Endodermal cell (in vitro differentiated cells): ENCODE results near the genes RHEX and EIF2D.

- PRO-cap: bidirectional peak, plus-strand start at chr1:205456965, minus-strand start at chr1:205456837; bidirectional peak, plus-strand start at chr1:205457039, minus-strand start at chr1:205457092; bidirectional peak, plus-strand start at chr1:205457620, minus-strand start at chr1:205457382
These were observed 1.3 kb upstream of the BLACAT1 start for GRCh38 chr1:205456733-205457947.

DNA sequence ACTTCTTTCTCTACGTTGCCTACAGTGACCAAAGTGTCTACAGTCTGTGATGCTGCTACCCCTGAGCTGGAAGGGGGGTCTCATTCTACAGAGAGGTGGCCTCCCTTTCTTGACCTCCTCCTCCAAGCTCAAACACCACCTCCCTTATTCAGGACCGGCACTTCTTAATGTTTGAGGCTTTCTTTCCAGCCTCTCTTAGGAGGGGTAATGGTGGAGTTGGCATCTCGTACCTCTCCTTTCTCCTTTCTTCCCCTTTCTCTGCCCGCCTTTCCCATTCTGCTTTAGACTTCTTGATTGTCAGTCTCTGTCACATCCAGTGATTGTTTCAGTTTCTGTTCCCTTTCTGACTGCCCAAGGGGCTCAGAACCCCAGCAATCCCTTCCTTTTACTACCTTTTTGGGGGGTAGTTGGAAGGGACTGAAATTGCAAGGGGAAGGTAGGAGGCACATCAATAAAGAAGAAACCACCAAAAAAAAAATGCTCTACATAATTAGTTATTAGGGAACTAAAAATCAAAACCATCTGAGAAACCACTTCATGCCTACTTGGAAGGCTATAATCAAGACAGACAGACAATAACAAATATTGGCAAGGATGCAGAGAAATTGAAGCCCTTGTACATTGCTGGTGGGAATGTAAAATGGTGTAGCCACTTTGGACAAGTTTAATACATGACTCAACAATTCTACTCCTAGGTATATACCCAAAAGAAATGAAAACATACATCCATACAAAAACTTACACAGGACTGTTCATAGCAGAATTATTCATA is 5.5 kb downstream of the ELK4 start:
- PRO-cap: no peak

DNA sequence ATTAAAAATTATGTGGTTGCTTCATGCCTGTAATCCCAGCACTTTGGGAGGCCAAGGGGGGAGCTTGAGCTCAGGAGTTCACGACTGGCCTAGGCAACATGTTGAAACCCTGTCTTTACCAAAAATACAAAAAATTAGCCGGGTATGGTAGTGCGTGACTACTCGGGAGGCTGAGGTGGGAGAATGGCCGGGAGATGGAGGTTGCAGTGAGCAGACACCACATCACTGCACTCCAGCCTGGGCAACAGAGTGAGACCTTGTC is 2.1 kb downstream of the ELK4 start:
- PRO-cap: no peak

GRCh38 chr1:205671889-205672458 is 8.3 kb downstream of the SLC45A3 start:
- PRO-cap: bidirectional peak, plus-strand start at chr1:205672340, minus-strand start at chr1:205672209

DNA sequence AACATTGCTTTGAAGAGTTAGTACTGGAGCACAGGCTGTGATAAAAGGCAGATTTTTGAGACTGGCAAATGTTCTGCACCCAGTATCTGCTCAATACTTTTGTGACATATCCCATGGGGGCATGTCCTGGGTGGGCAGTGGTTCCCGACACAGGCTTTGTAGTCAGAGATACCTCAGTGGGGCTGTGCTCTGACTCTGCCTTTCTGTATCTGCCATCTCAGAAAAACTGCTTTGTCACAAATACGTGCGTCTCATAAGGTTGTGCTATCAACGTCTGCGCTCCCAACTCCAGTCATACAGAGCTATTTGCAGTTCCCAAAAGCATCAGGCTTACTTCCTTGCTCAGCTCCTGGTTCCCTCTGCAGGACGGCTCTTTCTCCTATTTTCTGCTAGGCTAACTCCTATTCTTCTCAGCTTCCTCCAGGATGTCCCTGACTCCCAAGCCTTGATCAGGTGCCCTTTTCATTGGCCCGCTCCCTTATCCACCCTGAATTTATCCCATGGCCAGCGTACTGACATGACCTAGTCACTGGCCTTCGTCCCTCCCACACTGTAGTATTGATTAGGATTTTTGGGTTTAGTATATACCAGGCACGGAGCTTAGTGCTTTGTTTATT is 12.1 kb upstream of the RAB29 start:
- PRO-cap: no peak

- PRO-cap: no peak
These were observed 8.0 kb upstream of the PM20D1 start for GRCh38 chr1:205857770-205858488.

GRCh38 chr1:205934477-205935230 is 8.6 kb downstream of the SLC26A9 start:
- PRO-cap: no peak

GRCh38 chr1:205961997-205962586 is 18.8 kb upstream of the SLC26A9 start:
- PRO-cap: no peak

GRCh38 chr1:206011978-206012515 is 8.9 kb upstream of the RAB7B start:
- PRO-cap: no peak

DNA sequence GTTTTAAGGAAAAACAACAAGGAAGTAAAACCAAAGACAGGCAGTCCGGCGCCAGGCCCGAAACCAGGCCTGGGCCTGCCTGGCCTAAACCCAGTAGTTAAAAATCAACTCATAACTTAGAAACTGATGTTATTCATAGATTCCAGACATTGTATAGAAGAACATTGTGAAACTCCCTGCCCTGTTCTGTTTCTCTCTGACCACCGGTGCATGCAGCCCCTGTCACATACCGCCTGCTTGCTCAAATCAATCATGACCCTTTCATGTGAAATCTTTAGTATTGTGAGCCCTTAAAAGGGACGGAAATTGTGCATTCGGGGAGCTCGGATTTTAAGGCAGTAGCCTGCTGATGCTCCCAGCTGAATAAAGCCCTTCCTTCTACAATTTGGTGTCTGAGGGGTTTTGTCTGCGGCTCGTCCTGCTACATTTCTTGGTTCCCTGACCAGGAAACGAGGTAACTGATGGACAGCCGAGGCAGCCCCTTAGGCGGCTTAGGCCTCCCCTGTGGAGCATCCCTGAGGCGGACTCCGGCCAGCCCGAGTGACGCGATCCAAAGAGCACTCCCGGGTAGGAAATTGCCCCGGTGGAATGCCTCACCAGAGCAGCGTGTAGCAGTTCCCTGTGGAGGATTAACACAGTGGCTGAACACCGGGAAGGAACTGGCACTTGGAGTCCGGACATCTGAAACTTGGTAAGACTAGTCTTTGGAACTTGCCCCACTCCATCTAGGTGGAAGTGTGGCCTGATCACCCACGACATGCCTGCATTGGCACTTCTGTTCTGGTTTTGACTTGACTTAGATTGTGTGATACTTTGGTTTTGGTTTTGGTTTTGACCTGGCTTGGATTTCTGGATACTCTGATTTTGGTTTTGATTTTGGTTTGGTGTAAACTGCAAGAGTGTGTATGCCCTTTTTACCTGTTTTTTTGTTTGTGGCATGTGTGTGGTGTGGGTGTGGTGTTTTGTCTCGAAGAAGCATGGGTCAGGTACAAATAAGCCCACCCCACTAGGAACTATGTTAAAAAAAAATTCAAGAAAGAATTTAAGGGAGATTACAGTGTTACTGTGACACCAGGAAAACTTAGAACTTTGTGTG is at the start of gene RHEX:
RHEX (plus strand) TSS at position 599 of the 1,096 bp plus-strand sequence.
- PRO-cap: no peak

DNA sequence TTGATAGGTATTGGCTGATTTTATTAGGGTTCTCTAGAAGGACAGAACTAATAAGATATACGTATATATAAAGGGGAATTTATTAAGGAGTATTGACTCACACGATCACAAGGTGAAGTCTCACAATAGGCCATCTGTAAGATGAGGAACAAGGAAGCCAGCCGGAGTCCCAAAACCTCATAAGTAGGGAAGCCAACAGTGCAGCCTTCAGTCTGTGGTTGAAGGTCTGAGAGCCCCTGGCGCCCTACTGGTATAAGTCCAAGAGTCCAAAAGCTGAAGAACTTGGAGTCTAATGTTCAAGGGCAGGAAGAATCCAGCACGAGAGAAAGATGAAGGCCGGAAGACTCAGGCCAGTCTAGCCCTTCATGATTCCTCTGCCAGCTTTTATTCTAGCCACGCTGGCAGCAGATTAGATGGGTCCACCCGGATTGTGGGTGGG is 18.0 kb downstream of the RHEX start:
- PRO-cap: no peak

DNA sequence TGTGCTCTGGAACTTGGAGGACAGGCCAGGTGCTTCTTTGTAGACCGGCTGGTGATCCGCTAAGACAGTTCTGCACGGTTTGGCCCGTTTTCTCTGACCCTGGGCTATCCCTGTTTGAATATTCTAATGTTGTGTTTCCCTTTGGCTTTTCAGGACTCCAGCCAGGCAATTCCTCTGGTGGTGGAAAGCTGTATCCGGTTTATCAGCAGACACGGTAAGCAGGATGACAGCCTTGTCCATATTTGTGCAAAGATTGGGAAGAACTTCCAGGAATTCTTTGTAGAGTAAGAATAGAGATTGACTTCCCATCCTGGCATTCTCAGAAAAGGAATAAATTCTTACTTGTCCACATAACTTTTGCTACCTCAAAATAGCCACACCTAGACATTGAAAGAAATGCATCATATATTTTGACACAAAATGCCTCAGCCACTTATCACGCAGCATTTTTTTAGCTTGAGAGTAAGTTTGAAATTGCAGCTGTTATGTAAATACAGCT is 40.2 kb upstream of the IKBKE start:
- PRO-cap: no peak

DNA sequence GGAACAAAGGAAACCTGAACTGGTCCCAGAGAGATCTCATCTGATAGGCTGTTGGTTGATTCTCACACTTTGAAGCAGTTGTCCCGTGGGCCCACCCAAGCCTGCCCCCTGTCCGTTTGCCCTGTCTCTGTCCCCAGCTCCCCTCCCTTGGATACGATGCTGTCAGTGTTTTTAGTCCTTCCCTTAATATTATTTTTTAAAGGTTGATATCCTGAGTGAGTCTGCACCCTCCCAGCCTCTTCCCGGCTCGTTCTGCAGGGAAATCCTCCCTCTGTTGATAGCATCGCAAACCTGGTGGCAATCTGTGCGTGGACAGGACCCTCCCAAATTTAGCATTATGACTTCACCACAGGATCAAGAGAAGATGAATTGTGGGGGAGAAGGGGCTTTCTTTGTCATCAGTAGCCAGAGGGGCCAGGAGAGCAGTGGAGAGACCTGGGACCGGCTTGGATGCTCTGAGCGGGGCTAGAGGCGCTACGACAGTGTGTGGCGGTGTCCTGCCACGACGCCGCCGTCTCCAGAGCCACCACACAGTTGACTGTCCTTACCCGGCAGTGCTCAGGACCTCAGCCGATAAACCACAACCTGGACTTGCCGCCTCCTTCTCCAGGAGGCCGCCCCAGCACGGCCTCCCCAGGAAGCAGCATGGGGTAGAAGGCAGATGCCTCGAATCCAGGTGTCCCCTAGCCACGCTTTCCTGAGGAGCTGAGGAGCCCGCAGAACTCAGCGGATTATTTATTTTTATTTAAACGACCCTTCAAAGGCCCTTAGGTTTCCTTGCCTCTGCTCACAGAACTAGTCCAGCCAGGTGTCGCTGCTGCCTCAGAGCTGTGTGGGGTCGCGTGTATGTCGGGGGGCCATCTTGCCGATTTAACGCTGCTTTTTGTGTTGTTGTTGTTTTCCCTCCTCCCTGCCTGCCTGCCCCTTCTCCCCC is 16.1 kb upstream of the IKBKE start:
- PRO-cap: no peak

DNA sequence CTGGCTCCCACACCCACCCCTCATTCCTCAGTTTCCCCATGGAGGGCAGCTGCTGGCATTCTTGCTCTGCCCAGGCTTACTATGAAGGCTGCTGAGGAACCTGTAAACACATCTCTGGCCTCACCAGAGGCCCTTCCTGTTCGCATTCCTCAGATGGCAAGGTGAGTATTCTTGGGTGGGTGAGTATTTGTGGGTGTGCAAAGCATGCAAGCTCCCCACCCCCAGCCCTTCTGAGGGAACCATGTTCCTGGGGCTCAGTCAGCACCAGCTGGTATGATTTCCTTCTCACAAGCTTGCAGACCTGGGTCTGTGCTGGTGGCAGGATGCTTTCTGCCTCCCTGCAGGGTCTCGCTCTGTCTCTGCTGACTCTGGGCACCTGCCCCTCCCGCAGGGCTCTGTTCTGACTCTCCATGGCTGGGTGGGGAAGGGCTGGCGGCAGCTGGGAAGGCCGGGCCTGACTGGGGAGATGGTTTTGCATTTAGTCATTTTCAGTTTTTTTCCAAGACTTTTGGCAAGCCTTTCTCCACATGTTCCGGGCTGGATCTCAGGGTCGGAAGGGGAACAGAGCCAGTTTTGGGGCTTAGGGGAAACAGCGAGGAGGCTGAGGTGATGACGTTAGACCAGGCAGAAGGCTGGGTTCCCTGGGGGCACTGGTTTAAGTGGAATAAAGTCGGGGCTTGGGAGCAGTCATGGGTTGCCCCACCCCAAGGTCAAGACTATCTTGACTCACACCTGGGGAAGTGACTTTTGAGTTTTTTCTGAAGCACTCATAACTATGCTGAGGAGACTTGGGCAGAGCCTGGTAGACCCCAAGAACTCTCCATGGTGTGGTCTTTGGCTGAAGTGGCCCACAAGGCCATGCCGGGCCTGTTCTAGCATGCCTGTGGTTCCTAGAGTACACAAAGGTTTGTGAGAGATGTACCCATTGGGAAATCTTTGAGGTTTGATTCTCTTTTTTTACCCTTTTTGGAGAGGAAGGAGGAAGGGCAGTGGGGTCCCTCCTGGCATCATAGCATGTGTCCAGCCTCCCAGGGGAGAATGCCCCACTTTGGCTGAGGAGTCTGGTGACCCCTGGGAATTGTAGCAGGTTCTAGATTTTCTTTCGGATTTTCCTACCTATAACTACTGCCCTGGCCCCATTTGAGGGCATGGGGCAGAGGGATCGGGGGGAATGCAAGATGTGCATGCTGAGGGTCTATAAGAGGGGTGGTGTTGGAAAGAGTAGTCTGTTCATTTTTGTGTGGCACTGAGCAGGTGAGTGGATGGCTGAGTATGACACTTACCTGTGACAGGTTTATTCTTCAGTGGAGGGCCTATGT is 6.3 kb downstream of the RASSF5 start:
- PRO-cap: no peak

GRCh38 chr1:206568142-206568726 is 44.0 kb downstream of the EIF2D start:
- PRO-cap: no peak

GRCh38 chr1:206571121-206571611 is 41.1 kb downstream of the EIF2D start:
- PRO-cap: no peak

GRCh38 chr1:206611741-206612879 is at the start of gene EIF2D:
Gene EIF2D (minus strand): TSS chr1:206612465.
- PRO-cap: bidirectional peak, plus-strand start at chr1:206612213, minus-strand start at chr1:206612212; bidirectional peak, plus-strand start at chr1:206612697, minus-strand start at chr1:206612442

DNA sequence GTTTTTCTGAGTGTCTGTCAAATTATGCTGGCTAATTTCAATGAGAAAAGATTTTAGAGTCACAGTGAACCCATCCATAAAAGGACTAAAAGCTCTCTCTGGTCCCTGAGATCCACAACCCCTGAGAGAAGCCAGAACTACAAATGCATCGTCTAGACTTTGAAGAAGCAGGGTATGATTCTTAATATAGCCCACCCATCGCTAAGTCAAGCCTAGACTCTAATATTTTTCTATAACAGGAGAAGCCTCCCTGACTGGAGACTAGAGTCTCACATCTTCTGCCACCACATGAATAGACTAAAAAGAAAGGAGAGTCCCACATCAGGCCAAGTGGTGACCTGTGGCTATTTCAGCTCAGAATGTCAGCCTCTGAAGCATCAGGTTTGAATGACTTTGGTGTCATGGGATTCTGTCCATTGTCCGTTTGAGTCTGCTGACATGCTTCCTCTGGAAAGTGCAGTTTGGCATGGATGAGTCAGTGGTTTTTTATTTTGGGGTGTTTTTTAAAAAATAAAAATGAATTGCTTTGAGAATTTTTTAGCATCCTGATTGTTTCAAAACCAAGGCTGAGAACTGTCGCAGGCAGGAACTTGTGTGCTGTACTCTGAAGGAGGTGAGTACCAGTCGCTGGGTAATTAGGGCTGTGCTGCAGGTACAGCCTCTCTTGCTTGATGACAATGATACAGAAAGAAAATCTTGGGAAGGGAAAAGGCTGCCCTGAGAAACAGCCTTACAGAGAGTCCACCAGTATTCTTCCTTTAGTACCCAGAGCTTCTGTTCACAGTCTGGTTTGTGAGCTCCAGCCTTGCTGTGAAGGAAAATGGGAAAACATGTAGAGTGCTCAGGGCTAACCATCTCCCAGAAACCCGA is 19.5 kb downstream of the DYRK3 start:
- PRO-cap: no peak

DNA sequence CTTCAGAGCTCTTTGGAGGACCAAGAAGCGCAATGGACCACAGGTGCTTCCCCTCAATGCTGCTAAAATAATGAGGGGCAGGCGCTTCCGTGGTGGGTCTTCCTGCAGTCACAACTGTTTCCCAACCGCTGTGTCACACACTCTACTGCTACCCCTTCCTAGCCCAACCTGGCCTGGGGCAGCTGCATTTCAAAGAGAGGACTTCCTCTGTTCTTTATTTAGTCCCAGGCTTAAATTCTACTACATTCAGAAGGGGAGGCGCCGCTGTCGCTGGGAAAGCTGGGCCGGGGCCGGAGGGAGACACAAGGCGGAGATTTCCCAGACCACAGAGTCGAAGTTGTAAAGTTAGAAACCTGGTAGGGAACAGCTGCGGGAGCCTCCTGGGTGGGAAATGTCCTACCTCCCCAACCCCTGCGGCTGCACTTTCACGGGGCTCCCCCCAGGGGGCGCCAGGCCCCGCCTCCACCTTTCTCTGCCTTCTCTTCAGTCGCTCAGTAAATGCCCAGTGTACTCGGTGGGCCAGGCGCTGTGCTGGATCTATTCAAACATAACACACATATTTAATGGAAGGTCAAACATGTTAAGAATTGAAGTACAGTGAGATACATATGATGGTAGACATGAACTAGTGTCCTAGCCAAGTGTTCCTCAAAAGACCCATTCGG is 23.0 kb downstream of the DYRK3 start:
- PRO-cap: bidirectional peak, plus-strand start at position 486 of the sequence, minus-strand start at position 333 of the sequence

DNA sequence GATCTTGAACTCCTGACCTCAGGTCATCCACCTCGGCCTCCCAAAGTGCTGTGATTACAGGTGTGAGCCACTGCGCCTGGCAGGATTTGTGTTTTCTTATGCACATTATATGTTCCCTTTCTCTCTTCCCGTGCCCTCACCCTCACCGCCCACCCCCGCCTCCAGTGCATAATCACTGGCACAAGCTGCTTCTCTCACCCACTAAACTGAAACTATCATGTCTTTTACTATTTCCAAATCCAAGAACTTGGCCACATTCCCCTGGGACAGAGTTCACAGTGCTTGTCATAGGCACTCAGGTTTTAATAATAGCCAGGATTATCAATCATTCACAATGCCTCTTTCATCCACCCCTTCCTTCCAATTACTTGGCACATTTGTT is 17.8 kb upstream of the MAPKAPK2 start:
- PRO-cap: no peak